Iris pigment epithelial cell (primary cell): ENCODE data around the gene PGK1.

GRCh38 chrX:71603846-71604534 lies 14.3 kb downstream of the CXCR3 start:
- RRBS = no CpG with 5 or more reads among the region's 39 CpGs

DNA sequence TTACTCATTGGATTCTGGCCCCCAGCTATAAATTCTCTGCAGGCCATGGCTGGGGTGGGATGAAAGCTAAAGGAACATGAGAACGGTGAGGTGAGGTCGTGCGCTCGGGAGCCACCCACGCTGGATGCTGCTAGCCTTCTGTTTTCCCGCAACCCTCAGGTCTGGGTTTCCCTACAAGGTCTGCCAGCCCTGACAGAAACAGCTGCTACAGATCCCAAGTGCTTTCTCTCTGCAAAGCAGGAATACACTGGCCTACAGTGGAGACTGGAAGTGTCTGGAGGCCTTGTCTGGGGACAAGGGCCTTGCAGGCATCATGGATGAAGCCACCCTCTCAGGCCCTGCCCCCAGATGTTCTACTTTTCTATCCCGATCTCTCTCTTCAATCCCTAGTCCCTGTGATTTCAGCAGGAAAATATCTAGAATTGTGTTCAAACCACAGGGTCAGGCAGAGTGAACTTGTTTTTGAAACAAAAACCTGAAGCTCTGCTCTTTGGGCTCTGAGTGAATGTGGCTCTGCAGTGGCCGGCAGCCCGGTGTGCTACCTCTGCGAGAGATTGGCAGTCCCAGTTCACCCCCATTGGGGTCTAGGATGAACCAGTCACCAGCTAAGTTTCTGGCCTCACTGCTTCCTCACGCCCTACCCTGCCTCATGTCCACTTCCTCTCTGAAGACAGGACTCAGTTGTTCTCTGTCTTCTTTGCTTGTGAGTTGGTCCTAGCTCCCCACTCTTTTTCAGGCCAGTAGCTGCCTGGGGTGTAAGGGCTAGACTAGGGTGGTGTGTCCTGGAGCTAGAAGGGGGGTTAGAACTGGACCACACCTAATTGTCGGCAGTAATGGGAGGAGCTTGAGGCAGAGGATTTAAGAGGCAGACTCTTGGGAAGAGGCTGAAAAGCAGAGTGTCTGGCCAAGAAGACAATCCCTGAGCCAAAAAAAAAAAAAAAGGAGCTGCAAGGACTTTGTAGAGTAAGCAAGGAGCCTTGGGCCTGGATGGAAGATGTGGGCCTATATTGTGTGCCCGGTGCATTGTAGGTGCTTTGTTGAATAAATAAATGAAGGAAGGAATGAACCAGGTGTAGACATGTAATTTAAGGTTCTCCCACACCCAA lies 131.5 kb downstream of the NHSL2 start:
- RRBS = no CpG with 5 or more reads among the region's 13 CpGs

DNA sequence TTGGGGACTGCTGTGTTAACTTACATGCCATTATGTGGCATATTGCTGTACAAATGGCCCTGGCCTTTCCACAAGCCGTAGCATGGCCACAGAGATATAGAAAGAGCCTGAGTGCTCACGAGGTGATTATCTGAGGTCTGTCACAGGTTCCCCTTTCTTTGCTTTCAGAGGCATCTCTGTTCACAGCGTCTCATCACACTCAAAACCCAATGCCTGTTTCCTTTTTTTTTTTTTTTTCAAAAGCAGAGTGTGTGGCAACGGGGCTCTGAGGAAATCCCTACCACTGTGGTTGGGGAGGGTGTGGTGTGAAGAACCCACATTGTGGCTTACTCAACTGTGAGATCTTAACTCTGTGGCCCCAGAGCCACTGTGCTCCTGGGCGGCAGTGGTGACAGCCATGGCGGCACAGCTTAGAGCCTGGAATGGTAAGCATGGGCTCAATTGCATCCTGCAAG lies 80.7 kb upstream of the PIN4 start:
- RRBS = no CpG with 5 or more reads among the region's 6 CpGs

DNA sequence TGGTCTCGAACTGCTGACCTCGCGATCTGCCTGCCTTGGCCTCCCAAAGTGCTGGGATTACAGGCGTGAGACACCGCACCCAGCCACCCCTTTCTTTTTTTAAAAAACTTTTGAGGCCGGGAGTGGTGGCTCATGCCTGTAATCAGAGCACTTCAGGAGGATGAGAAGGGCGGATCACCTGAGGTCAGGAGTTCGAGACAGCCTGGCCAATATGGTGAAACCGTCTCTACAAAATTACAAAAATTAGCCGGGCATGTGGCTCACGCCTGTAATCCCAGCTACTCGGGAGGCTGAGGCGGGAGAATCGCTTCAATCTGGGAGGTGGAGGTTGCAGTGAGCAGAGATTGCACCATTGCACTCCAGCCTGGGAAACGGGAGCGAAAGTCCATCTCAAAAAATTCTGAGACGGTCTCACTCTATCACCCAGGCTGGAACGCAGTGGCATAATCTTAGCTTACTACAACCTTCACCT lies 10.0 kb downstream of the RPS4X start:
- RRBS = no CpG with 5 or more reads among the region's 18 CpGs

GRCh38 chrX:72711978-72712920 lies 1.9 kb downstream of the PHKA1 start:
- RRBS = no CpG with 5 or more reads among the region's 5 CpGs

GRCh38 chrX:72912749-72913001 lies 260 bp downstream of the FAM236C start:
- RRBS = no CpG with 5 or more reads among the region's 8 CpGs

- RRBS = no CpG with 5 or more reads among the region's 2 CpGs
Observed at GRCh38 chrX:73823488-73824101, 260.6 kb downstream of the CHIC1 start.

DNA sequence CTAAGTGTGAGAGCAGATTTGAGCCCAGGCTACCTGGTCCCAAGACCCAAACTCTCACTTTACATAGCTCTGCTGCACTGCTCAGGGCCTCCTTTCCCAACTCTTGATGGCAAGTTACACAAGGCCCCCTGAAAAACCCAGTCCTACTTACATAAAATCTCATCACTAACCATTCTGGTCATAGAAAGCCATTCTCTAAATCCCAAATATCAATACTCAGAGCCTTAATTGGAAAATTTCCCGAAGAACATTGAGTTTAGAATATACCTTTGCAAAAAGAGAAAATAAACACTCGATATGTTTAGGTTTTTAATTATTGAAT lies 84.6 kb upstream of the ZCCHC13 start:
- RRBS = no CpG with 5 or more reads among the region's 2 CpGs

DNA sequence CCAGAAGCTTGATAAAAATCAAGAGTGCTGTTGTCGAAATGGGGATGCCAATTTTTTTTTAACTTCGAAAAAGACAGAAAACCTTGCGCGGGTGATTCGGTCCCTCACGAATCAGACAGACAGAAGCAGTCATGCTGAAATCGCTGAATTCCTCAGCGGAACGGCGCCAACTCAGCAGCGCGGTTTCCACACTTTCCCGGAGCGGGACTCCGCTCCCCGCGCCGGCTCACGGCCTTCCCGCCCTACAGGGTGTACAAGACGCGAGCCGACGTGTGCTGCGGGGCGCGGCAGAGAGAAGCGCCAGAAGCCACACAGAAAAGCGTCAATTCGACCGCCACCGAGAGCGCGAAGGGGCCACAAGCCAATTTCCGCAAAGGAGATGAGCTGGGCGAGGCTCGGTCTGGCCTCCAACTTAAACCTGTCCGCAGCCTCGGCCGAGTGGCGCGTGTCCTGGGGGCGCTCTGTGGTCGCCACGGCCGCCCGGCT lies 1.3 kb downstream of the NEXMIF start:
- RRBS = 0% methylated on average over 1 of the region's 47 CpGs

- RRBS = no CpG with 5 or more reads among the region's 14 CpGs
Observed at GRCh38 chrX:75740682-75741407, 44.2 kb downstream of the MAGEE2 start.

- RRBS = no CpG with 5 or more reads among the region's 4 CpGs
Observed at GRCh38 chrX:76175291-76175820, 2.5 kb downstream of the PBDC1 start.

DNA sequence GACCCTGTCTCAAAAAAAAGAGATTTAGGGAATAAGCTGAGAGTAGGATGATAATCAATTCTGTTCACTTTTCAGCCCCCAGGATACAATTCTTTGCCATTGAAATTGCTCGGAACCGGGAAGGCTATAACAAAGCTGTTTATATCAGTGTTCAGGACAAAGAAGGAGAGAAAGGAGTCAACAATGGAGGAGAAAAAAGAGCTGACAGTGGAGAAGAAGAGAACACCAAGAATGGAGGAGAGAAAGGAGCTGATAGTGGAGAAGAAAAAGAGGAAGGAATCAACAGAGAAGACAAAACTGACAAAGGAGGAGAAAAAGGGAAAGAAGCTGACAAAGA lies 4.6 kb downstream of the PBDC1 start:
- RRBS = no CpG with 5 or more reads among the region's 2 CpGs

- RRBS = no CpG with 5 or more reads among the region's 6 CpGs
Observed at GRCh38 chrX:77682828-77683264, 103.2 kb downstream of the ATRX start.

DNA sequence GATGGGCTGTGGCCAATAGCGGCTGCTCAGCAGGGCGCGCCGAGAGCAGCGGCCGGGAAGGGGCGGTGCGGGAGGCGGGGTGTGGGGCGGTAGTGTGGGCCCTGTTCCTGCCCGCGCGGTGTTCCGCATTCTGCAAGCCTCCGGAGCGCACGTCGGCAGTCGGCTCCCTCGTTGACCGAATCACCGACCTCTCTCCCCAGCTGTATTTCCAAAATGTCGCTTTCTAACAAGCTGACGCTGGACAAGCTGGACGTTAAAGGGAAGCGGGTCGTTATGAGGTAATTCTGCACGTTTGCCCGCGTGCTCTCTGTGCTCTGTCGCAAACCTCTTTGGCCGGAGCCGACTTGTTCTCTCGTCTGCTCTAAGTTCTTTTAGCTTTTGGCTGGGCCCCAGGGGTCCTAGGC lies at the start of gene PGK1:
TSS of gene PGK1 (plus strand) at position 121 of the 404 bp plus-strand sequence.
- RRBS = 2% methylated on average over 10 of the region's 34 CpGs

GRCh38 chrX:78107309-78107787 lies 3.3 kb downstream of the PGK1 start:
- RRBS = no CpG with 5 or more reads among the region's 3 CpGs

GRCh38 chrX:79147714-79148192 lies 3.3 kb downstream of the GPR174 start:
- RRBS = no CpG with 5 or more reads among the region's 4 CpGs

DNA sequence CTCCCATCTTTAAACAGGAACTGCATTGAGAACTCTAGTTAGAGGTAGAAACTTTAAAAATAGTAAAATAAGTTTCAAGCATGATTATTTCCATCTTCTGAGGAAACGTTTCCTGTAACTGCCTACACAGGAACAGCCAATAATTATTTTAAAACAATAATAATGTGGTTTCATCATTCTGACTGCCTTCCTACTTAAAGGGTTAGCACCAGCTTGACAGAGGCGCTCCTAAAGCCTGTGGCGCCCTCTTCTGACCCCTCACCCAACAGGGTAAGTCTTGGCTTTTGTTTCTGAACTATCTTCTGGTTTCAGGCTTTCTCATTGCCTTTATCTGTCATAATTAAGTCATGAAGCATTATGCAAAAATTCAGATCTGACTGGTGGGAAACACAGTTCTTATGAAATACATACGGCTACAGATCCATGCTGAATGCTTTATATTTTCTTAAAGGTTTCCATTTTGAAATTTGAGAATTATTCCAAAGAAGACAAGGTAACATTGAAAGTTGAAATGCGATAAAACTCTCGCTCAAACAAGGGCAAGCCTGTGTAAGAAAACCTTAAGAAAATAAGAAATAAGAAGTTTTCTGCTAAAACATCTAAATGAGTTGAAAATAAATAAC lies 96.7 kb downstream of the ITM2A start:
- RRBS = no CpG with 5 or more reads among the region's 6 CpGs

- RRBS = no CpG with 5 or more reads among the region's 5 CpGs
Observed at GRCh38 chrX:79361239-79361558, 5.9 kb downstream of the ITM2A start.

- RRBS = no CpG with 5 or more reads among the region's 3 CpGs
Observed at GRCh38 chrX:81118260-81118678, 83.4 kb downstream of the HMGN5 start.